Cerebellum (tissue), 5 donors: Measurements from ENCODE around the genes EMC6, ITGAE, NCBP3 and UBE2G1.

DNA sequence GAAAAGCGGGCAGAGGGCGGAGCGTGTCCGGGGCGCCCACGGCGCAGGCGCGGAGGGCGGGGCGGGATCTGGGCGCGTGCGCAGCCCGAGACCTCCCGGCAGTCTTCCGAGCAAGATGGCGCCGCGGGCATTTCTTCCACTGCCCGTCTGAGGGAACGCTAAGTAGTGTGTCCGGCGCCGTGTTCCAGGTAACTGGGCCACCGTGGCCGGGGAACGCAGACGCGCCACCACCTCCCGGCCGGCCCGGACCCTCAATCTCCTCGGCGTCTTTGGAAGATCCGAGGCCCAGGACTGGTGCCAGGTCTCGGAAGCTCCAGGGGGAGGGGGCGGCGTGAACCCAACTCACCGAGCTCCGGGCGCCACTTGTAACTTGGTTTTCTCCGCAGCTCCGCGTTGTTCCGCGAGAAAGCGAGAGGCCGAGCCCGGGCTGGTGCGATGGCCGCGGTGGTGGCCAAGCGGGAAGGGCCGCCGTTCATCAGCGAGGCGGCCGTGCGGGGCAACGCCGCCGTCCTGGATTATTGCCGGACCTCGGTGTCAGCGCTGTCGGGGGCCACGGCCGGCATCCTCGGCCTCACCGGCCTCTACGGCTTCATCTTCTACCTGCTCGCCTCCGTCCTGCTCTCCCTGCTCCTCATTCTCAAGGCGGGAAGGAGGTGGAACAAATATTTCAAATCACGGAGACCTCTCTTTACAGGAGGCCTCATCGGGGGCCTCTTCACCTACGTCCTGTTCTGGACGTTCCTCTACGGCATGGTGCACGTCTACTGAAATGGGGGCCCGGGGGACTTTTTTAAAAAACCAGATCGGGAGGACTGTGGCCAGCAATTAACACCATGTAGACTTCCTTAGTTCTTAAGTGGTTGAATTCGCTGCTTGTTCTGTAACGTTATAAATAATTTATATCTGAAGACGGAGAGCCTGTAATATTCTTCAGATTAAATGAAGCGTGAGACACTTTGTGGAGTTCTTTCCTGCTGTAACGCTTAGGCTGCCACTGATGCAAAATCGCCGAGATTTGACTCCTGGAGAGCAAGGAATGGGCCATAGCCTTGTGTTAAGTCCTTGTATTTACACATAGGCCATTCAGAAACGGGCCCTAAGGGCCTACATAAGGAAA is at the start of gene EMC6:
Gene EMC6 (plus strand): TSS at position 101 of the 1,117 bp plus-strand sequence.
- PRO-cap, 3 experiments, result peak in 3 of 3 experiments; most common plus-strand start position 101 of the sequence (in 3)
- RAMPAGE, long total RNA, result start-site peak on the plus strand centred at position 101 of the sequence, 17 bp wide, 150 and 98 reads in 2 replicates

- PRO-cap, 3 experiments, result no peak in any of the 3 experiments
- RAMPAGE, long total RNA, result no peak
These were observed at the start of gene ITGAE for GRCh38 chr17:3800950-3801414. Gene ITGAE (minus strand): TSS chr17:3801188.

- PRO-cap, 3 experiments, result no peak in any of the 3 experiments
- RAMPAGE, long total RNA, result no peak
These were observed 7.9 kb downstream of the NCBP3 start for GRCh38 chr17:3838105-3838641.

DNA sequence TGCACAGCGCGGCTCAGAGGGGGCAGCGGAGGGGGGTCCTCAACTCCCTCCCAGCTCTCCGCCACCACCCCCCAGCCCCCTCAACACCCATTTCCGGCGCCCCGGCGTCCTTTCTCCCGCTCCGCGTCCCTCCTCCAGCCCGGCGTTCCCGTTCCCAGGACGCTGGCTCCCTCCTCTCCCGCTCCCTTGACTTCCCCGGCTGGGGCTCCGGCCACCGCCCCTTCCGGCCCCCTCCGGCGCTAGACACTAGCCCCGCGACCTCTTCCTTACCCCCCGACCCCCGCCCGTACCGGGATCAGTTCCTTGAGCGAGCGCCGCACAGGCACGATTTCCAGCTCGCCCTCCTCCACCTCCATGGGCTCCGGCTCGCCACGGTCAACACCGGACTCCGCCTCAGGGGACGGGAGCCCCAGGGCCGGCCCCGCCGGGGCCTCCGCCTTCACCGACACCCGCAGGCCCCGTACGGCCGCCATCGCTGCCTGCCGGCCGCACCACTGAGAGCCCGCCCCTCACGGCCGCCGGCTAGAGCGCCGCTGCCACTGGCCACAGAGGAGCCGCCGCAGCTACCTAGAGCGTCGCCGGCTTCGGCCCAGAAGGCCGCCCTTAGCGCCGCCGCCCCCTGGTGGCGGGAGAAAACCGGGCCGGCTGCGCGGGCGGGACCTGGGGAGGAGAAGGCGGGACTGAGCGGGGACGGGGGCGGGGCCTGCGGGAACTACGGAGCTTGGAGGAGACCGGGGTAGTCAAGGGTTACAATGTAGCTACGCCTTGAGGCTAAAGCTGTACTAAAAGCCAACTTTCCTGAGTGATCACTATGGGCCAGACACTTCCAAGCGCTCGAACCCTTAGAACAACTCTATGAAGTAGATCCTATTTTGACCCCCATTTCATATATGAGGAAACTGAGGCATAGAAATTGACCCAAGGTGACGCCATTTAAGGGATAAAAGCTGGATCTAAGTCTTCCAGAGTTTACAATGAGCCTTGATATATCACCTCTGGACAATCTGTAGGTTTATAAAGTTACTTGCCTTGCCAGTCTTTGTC is at the start of gene NCBP3:
Gene NCBP3 (minus strand): TSS at position 496 of the 1,044 bp plus-strand sequence.
- PRO-cap, 3 experiments, result peak in 3 of 3 experiments; most common minus-strand start position 496 of the sequence (in 3)
- RAMPAGE, long total RNA, result no peak

GRCh38 chr17:3923840-3924439 is 7.7 kb upstream of the P2RX1 start:
- PRO-cap, 3 experiments, result no peak in any of the 3 experiments
- RAMPAGE, long total RNA, result no peak

DNA sequence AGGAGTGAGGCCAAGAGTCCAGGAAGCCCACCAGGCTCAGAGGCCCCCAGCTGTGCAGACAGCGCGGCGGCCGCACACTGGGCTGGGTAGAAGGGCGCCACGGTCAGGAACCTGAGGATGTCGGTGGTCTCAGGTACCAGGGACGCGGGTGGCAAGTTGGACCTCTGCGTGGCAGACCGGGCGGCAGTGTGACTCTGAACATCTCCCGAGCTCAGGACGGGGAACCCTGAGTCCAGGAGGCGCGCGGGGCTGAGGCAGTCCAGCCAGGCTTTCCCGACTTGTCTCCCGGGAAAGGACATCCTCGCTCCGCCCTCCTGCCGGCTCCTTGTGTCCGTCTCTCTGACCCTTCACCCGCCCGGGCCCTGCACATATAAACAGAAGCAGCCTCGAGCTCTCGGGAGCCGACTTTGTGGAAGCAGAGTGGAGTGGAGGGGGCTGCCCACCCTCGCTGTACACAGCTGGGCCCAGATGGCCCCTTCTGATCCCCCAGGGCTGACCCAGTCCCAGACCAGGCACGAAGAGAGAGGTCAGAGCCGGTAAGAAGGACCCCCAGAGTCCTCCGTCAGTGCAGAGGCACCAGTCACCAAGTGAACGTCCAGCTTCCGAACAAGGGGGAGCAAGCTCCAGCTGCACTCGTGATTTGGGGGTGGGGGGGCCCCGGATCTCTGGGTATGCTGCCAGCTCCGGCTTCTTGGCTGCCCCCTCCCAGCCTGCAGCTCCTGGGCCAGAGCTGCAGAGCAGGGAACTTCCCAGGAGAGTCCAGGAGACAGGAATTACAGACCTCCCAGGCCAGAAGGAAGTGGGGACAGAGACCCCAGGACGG is 8.4 kb upstream of the P2RX1 start:
- PRO-cap, 3 experiments, result no peak in any of the 3 experiments
- RAMPAGE, long total RNA, result no peak

GRCh38 chr17:3943253-3944062 is 20.8 kb downstream of the ATP2A3 start:
- PRO-cap, 3 experiments, result no peak in any of the 3 experiments
- RAMPAGE, long total RNA, result no peak

DNA sequence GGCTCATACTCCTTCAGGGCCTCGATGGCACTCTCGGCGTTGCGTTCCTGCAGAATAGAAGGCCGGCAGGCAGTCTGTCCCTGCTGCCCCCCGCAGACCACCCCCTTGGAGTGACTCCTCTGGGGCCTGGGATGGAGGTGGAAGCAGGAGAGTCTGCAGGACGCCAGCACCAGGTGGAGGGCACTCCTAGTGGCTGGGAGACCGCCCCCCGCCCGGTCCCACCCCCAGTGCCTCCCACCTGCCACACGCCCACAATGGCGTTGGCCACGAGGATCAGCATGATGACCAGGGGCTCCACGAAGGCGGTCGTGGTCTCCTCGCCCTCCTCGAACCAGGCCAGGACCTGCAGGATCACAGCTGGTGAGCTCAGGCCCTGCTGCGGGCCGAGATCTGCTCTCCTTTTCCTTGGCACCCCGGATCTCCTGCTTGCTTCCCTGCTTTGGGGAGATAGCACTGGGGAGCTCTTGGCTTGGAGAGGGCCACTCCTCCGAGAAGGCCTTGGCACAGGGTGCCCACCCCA is 12.8 kb downstream of the ATP2A3 start:
- PRO-cap, 3 experiments, result no peak in any of the 3 experiments
- RAMPAGE, long total RNA, result no peak

- PRO-cap, 3 experiments, result no peak in any of the 3 experiments
- RAMPAGE, long total RNA, result no peak
These were observed 36.6 kb upstream of the ATP2A3 start for GRCh38 chr17:4000859-4001215.

GRCh38 chr17:4031918-4032629 is 67.8 kb upstream of the ATP2A3 start:
- PRO-cap, 3 experiments, result no peak in any of the 3 experiments
- RAMPAGE, long total RNA, result no peak

DNA sequence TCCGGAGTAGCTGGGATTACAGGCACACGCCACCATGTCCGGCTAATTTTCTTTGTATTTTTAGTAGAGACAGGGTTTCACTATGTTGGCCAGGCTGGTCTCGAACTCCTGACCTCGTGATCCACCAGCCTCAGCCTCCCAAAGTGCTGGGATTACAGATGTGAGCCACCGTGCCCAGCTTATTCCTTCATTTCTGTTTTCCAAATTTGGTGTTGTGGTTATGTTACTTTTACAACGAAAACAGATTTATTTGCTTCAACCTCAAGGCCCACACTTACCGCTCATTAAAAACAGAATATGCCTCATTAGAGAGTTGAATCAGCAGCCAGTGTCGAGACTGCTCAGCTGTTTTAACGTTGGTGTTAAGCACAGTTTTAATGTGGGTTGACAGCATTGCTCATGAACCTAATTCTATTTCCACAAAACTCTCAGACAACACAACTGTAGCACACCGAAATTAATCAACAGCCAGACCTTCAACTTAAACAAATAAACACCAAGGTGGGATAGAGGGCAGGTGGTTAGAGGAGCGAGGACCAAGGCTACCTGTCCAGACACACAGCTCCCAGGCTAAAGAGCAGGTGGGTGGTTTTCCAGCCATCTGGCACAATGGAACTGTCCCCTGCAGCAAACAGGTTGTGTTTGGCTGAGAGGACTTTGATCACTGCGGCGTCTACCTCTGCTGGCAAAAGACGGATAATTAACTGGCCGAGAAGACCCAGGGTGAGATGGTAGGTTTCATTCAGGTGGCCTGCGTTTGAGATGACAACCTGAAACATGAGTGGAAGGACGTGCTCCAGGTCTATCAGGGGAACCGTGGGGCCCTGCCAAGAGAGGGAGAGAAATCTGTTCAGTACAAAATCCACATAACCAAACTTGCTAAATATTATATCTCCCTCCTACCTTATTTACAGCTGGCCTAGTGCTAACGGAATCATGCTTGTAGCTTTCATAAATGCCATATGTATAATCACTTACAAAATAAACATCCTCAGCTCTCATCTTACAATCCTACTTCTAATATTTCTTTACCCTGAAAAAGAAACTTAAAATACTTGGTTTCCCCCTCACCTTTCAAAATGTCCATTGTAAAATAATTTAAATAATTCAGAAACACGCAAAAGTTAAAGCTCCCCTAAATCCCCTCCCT is 69.6 kb upstream of the ATP2A3 start:
- PRO-cap, 3 experiments, result no peak in any of the 3 experiments
- RAMPAGE, long total RNA, result no peak

DNA sequence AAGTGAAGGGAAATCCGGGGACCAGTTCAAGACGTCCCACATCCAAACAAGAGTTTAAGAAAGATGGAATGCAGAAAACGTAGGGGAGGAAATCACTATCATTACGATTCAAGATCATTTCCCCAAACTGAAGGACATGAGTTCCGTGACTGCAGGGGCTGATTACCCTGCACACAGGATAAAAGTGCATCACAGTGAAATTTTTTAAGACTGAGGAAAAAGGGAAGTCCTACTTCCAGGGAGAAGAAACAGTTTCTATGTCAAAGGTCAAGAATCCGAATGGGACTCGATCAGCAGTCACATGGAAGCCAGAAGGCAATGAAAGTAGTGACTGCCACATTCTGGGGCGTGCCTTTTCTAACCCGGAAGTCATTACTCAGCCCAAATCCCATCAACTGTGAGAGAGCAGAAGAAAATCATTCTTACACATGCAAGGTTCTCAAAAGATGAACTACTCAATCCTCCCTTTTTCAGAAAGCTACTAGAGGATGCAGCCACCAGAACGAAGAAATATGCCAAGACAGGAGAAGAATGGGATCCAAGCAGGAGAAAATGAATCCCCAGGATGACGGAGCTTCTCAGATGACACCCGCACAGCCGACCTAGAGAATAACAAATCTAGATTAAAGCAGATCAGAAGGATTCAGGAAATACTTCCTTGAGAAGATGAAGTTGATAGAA is 12.0 kb downstream of the ZZEF1 start:
- PRO-cap, 3 experiments, result no peak in any of the 3 experiments
- RAMPAGE, long total RNA, result no peak

DNA sequence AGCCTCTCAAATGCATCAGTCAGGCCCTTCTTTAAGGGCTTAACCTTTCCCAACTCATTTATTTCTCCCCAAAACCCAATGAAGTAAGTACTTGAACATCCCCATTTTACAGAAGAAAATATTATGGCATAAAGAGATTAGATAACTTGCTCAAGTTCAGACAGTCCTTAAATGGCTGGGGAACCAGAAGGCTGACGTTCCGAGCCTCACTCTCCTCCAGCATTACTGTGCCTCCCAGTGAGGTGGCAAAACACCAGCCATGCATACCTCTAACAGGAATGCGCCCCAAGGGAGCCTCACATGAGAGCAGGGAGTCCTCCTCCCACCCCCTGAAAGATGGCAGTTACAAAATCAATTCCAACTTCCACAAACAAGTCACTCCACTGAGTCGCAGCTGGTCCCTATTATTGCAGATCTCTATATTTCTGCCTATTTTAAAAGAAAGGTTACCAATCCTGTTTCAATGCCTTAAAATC is 55.6 kb downstream of the ANKFY1 start:
- PRO-cap, 3 experiments, result no peak in any of the 3 experiments
- RAMPAGE, long total RNA, result no peak

DNA sequence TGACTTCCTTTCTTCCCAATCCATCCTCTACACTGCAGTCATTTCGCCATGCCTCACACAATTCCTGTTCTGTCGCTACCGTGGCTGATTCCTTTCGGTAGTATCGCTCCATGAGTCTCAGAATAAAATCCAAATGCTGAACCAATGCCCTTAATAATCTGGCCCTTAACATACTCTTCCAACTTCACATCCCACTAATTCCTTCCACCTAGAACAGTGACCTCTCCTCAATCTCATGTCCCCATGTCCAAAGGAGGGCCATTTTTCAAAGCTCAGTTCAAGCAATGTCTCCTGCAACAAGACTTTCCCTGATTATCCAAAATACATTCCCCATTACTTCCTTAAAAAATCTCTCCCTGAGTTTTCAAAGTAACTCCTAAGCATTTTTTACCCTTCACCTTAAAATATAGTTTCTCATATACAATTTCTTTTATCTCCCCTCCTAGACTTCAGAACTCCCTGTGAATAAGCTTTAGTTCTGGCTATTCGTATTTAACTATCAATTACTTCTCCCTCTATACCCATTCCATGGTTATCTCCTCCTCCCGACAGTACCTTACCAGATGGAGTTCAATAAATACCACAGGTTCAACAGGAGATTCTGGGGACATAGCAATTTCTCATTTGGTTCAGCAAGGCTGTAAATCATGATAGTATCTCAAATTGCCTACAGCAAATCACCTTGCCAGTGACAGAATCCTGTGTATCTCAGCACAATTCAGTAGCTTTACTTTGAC is 6.3 kb downstream of the ANKFY1 start:
- PRO-cap, 3 experiments, result no peak in any of the 3 experiments
- RAMPAGE, long total RNA, result no peak

- PRO-cap, 3 experiments, result no peak in any of the 3 experiments
- RAMPAGE, long total RNA, result no peak
These were observed 38.3 kb upstream of the ANKFY1 start for GRCh38 chr17:4301816-4302768.

DNA sequence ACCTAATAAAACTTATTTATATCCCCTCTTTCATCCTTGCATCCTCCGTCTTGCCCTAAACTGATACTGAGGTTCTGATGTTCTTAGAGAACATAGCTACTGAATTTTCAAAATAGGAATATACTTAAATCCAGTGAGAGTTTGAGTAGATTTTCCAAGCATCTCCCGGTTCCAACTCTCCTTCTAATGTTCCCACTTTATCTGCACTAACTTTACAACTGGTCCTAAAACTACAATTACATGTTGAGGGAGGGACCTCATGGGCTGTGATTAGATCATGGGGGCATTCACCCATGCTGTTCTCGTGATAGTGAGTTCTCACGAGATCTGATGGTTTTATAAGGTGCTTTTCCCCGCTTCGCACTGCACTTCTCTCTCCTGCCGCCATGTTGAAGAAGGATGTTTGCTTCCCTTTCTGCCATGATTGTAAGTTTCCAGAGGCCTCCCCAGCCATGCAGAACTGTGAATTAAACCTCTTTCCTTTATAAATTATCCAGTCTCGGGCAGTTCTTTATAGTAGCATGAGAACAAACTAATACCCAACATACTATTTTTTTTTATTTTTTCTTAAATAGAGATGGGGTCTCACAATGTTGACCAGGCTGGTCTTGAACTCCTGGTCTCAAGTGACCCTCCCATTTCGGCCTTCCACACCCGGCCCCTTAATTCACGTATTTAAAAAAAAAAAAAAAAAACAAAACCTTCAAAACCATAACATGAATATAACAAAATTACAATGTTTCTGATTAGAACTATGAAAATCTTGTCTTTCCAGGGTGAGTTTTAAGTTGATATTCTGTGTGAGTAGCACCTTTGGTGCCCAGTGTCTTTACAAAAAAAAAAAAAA is 26.0 kb downstream of the UBE2G1 start:
- PRO-cap, 3 experiments, result no peak in any of the 3 experiments
- RAMPAGE, long total RNA, result no peak

DNA sequence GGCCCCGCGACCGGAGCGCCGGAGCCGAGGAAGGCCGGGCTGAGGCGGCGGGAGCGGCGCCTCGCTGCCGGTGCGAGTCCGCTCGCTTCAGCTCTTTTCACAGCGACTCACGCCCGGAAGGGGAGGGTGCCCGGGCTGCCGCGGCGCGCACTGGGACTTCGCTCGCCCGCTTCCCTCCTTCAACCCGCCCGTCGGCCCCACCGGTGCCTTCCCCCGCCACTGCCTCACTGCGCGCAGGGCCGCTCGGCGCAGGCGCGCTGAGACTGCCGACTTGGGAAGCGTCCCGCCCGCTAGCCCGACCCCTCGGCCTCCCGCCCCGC is at the start of gene UBE2G1:
Gene UBE2G1 (minus strand): TSS at position 265 of the 320 bp plus-strand sequence.
- PRO-cap, 3 experiments, result peak in 3 of 3 experiments; most common minus-strand start position 229 of the sequence (in 3)
- RAMPAGE, long total RNA, result no peak

GRCh38 chr17:4474028-4474603 is 24.6 kb upstream of the SPNS2 start:
- PRO-cap, 3 experiments, result no peak in any of the 3 experiments
- RAMPAGE, long total RNA, result no peak

- PRO-cap, 3 experiments, result no peak in any of the 3 experiments
- RAMPAGE, long total RNA, result no peak
These were observed 21.5 kb upstream of the SPNS2 start for GRCh38 chr17:4477088-4477682.

DNA sequence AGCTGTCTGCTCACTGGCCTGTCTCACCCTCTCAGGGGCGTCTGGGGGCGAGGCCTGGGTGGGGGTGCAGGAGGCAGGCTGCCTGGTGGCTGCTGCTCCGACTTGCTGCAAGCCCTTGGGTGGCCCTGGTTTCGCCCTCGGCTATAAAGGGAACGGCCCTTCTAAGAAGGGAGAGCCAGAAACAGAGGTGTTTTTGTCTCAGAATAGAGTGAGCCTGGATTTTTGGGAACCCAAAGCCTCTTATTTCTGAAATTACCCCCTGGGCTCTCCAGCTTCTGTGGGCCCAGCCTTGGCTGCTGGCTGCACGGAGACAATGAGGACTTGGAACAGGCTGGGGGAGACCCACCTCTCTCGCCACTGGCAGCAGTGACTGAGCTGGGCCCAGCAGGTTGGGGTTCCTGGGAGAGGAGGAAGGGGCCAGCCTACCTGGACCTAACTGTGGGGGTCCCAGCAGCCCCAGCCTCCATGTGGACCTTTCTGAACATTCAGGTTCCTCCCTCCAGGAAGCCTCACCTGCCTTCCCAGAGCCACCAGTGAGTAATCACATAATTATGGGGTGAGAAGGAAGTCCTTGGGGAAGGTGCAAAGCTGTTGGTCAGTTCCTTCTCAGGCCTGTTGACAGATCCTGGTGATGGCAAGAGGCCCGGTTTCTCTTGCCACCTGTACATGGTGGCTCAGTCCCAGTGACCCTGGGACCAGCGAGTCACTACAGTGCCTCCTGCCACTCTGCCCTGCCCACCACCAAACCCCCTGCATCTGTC is 15.4 kb upstream of the SPNS2 start:
- PRO-cap, 3 experiments, result no peak in any of the 3 experiments
- RAMPAGE, long total RNA, result no peak